ENCODE data around the gene DIRAS3.

DNA sequence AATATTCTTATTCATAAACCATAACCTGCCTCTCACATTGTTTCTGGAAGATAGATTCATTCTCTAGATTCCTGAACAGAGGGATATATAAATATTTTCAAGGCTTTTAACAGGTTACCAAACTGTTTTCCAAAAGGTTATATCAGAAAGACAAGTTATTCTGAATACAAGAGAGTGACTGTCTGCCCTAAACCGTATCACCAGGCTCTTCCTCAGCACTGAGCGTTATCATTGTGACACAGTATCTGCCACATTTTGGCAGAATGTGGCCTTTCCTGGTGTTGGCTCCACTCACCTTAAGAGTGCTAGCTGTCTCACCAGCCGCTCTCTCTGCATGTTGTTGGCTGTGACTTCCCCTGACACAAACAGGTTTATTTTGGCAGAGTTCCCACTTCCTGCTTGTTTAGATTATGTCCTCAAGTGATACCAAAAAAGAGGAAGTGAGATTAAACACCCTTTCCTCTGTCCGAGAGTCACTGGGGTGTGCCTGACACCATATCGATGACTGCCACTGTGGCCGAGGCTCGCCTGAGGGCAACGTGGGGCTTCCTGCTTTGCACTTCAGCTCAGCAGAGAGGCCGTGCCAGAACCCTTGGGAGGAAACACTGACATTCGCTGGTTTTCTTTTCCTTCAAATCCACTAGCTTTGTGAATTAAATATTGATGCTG, 102.3 kb downstream of the JAK1 start:
- RRBS: no CpG with 5 or more reads among the region's 10 CpGs

DNA sequence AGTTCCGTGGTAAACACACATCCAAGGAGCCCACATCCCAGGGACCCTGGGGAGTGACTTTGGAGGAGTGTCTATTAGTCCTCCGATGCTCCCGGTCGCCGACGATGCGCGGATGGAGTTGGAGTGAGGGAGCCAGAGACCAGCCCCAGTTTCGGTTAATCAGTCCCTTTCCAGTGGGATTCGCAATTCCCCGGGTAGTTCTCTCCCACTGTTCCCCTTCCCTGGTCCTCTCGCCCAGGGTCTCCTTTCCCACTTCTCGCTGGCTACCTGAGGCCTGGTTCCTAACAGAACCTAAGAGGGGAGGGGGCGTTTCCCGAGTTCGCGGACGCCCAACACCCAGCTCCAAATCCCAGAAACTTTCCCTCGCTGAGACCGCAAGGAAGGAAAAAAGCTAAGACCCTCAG, 881 bp downstream of the JAK1 start:
- RRBS: 4% methylated on average over 8 of the region's 20 CpGs

DNA sequence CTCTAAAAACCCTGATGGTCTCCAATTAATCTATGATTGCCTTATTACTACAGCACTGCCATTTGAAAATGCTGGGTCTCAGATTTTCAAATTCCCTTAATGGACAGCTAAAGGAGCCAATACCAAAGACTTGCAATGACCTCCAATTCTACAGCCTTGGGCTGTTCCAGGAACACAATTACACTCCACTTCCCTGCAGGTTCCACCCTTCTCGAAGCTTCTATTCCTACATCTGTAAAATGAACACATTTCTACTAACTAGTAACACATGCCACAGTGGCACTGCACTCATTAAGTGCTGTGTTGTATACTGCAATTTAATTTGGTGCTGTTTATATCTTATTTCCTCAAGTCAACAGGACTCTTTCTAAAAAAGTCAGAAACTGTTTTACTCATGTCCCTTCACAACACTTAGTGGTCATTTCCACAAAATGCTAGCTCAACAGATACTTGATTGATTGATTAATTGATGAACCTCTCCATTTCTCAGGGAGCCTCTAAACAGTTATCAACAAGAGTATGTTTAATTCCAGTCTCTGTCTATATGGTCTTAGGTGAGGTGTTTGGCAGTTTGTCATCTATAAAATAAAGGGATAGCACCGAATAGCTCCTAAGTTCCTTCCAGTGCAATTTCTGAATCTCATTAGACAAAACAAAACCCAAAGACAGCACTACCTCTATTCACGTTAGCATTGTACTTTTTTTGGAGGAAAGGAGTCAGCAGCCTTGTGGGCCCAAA, 85.5 kb upstream of the AK4 start:
- RRBS: no CpG with 5 or more reads among the region's 3 CpGs

- RRBS: no CpG with 5 or more reads among the region's 11 CpGs
These were observed 862 bp upstream of the AK4 start for GRCh38 chr1:65147262-65147420.

DNA sequence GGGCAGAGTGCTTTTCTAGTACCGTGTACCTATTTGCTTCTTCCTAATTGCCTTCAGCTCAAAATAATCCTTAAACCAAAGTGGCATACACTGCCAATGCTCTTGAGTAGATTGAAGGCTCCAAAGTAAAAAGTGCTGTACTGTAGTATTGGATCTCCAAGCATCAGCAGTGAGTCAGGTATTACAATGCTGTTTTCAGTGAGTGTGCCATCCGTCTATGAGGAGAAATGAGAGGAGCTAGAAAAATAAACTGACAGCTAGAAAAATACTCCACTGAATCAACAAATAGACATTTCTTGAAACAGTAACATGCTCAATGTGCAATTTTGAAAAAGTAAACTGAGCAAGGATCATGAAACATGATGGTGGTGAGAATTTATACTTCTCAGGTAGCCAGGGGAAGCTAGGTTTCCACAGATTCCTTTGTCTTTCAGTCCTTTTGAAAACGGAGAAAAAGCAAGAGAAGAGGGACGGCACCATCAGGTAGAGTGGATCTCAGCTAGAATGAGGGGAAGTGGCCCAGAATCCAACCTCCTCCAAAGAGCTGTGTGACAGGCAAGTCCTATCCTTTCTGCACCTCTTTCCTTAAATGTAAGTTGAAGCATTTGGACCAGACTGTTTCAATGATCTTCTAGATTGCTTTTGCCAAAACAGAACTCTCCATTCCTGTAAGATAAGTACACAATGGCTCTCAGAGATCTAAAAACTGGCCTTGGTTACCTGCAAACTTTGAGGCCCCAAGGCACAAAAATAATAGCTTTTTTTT, 1.5 kb upstream of the LEPR start:
- RRBS: no CpG with 5 or more reads among the region's 4 CpGs

- RRBS: no CpG with 5 or more reads among the region's 3 CpGs
These were observed 51.7 kb downstream of the LEPR start for GRCh38 chr1:65472125-65472669.

GRCh38 chr1:65476011-65476852, 55.8 kb downstream of the LEPR start:
- RRBS: no CpG with 5 or more reads among the region's 4 CpGs

GRCh38 chr1:65948666-65949281, 156.1 kb downstream of the PDE4B start:
- RRBS: no CpG with 5 or more reads among the region's 8 CpGs

DNA sequence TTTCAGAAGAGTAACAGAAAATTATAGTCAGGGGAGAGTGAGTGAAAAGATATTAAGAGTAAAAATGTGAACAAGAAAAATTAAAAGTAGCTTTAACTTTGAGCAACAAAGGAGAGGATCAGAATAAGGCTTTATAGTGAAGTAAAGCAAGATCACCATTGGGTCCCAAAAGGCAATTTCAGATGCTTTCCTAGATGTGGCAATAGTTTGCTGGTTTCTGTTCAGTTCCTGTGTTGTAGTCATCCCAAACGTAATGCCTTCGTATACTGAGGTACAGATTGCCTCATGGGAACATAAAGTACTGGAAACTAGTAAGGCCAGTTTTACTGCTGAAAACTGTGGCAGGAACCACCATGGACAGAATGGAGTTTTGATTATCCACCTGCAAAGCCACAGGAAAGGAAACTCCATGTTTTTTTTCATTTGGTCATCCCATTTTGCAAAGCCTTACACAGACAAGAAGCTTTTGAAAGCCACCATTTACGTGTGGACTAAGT, 283.5 kb upstream of the SGIP1 start:
- RRBS: no CpG with 5 or more reads among the region's 3 CpGs

DNA sequence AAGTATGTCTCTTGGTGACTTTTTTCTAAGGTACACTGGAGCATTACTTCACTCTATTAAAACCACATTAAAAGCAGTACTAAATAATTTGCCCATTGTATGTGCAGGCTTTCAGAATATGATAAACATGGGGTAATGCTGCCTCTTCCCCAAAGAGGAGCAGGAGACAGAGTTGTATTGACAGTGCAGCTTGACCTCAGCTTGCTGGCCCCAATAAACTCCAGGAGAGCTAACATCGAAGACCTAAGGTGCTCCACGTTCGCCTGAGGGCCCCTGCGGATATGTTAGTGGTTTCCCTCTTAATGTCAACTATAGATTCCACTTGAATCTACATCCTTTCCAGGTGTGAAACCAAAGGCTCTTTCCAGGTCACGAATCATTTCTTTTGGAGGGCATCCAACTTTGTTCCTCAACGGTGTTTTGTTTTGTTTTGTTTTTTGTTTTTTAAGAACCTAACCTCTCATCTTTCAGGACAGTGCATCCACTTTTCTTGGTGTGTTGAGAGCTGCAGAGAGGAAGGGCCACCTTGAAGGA, 267.7 kb upstream of the SGIP1 start:
- RRBS: no CpG with 5 or more reads among the region's 6 CpGs

DNA sequence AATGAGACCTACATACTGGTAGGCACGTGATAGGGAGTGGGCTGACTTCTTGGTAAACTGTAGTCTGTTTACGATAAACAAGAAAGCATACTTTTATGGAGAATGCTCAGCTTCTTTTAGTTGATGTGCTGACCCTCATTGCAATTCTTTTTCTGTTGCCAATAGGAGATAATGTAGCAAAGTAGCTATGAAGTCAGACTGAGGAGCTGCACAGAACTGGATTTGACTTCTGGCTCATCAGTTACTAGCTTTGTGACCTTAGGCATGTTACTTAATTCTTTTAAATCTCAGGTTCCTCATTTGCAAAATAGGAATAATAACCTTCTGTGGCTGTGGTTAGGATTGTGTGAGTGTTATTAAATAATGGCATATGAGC, 237.7 kb upstream of the SGIP1 start:
- RRBS: no CpG with 5 or more reads among the region's 2 CpGs

GRCh38 chr1:66918896-66919477, 5.7 kb downstream of the DNAI4 start:
- RRBS: no CpG with 5 or more reads among the region's 1 CpG

DNA sequence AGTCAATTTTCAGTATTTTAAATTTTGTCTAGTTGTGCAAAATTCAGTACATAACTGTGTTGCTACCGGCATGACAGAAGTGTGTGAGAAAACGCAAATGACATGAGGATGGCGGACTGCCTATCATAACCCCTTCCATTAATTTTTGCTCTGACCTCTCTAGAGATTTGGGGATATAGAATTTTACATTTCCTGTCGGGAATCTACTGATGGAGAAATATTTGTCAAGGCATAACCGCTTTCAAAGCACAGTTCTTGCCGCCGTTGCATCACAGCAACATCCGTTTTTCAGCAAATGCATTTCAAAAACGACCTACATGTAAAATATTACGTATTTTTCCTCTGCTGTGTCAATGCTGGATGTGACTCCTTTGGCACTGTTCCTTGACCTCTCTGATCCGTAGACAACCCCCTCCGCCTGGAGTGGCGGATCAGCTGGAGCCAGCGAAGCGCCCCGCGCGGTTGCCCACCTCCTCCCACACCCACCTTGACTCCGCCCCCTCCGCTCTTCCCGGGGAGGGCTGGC, 4.9 kb downstream of the MIER1 start:
- RRBS: 3% methylated on average over 1 of the region's 21 CpGs

GRCh38 chr1:67430984-67431379, 780 bp upstream of the SERBP1 start:
- RRBS: no CpG with 5 or more reads among the region's 22 CpGs

DNA sequence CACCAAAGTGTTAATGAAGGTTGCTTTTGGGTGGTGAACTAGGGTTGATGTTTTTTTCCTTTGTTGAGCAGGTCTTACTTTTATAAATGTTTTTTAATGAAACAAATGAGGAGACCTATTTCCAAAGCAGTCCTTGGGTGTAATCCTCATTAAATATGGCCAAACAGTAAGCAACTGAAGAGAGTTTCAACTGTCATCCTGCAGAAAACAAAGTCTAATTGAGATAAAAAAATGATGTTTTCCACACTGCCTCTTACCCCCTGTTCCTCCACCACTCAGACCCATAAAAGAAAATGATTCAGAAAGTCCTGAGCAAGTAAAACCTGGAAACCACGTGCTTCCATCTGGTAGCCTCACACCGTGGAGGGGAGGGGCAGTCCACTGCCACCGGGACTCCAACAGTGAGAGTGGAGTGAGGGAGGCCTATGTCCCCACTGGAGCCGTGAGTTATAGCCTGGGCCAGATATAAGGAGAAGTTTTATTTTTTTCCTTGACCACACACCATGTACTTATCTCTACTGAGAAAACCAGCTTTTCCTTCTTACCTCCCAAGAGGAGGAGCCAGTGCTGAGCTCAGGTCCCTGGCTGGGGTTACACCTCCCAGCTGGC, 48.8 kb upstream of the SERBP1 start:
- RRBS: no CpG with 5 or more reads among the region's 4 CpGs

DNA sequence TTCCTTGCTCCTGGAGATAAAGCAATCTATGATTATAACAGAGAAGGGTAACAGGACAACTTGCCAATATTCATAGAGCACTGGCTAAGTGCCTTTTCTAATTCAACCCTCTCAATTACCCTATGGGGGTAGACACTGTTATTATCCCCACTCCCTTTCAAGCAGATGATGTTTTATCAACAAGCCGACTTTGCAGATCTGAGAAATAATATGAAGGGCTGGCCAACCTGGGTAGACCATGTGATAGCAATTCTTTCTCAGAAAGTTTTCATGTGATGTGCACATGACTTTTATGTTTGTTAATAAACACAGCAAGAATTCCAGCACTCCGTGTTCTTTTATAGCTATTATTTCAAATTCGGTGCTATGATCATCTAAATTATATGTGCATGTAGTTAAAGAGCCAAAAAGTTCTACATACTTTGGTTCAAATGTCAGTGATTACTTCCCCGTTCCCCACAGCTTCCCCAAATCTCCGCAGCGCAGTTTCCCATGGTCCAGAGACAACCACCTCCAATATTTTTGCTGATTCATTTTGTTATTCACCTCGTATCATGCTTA, 96.8 kb upstream of the GADD45A start:
- RRBS: no CpG with 5 or more reads among the region's 7 CpGs

DNA sequence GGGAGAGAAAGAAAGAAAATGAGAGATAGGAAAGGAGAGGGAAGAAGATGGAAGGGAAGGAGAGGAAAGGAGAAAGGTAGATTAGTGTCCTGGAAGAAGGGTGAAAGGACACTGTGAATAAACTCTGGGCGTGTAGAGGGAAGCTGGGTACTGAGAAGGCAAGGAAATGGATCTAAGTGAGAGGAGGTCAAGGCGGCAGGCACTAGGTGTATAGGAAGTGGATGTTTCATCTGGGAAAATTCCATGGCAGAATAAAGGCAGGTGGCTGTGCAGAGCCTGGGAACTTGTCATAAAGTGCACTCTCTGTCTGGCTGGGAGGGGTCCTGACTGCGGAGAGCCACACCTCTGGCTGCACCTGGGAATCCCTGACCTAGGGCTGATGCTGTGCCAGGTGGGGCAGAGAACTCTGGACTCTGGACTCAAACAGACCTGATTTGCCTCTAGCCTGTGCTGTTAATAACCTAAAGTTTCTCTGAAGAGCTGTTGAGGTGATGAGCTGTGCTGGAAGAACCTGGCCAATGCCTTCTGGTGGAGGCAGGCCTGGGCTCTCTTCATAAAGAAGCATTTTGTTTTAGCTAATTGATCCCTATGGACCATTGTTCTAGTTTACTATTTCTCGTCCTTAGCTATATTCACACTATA, 53.3 kb upstream of the GADD45A start:
- RRBS: no CpG with 5 or more reads among the region's 4 CpGs

- RRBS: no CpG with 5 or more reads among the region's 14 CpGs
These were observed 67.0 kb downstream of the GNG12 start for GRCh38 chr1:67766116-67766811.

DNA sequence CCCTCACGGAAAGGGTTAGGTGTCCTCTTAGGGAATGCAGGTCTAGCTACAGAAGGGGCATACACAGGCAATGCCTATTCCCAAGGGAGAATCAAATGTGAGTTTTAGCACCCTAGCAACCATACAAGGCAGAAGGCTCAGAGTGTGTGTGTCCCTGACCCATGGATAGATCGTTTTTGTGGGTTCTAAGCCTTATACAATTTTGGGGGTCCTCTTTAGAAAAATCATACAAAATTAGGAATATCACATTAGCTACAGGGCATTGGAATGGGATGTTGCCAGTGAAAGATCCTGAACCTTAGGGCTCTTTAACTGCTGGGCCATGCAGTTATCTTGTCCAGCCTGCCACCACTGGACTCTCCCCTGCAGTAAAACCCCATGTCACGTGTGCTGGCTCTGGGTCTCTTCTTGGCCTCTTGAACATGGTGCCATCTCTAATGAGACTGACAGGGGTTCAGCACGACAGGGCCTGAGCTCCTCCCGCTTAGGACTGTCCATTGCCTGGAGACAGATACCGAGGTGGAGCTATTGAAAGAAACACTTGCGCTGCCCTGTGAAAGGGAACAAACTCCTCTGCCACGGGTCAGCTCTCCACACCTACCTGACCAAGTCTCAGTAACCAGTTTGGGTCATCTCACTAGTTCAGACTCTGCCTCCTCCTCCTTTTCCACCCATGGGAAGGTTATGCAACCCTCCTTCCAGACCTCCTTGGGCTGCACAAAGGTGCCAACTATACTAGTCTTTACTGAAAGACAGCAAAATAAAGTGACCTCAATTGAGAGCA, 66.2 kb downstream of the GNG12 start:
- RRBS: no CpG with 5 or more reads among the region's 8 CpGs

DNA sequence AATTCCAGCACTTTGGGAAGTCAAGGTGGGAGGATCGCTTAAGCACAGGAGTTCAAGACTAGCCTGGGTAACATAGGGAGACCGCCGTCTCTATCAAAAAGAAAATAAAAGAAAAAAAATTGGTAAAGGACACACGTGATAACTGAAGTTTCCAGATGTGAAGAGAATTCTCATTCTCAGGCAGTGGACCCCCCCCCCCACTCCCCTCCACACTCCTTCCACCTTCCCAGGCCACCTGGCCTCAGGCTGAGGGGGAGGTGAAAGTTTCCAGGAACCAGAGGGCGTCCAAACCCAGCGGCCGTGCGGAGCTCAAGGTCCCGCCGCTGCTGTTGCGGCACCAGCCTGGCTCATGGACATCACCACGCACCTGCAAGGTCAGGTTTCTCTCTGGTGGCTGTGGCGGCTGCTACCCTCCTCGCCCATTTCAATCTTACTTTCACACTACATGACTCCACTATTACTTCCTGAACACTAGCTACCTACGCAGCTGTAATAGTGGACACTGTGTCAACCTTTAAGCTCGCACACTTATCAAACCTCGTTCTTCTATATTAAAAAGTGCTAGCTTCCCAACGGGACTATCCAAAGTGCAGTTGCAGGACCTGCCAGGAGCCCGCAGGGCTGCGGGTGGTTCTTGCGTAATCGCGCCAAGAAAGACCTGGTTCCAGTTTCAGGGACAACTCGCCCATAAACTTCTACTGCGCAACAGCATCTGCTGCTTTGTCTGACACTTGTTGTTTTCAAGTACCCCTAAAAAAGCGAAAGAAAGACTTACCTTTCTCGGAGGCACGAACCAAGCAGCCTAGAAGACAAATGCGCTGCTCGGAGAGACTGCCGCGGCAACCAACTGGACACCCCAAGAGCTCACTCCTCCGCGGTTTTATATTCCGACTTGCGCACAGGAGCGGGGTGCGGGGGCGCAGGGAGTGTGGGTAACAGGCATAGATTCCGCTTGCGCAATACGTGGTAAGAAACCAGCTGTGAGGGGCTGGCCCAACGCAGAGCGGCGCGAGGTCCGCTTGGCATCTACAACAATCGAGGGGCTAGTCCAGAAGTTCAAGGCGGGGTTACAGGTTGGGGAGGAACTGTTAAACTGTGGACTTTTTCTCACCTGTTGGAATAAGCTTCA, at the start of gene DIRAS3:
Gene DIRAS3 (minus strand): TSS at position 855 of the 1,129 bp plus-strand sequence.
- RRBS: no CpG with 5 or more reads among the region's 49 CpGs

Measured in hTERT-HM (cell line).